SJCRH30 (cell line): ENCODE measurements around the gene BHMT.

DNA sequence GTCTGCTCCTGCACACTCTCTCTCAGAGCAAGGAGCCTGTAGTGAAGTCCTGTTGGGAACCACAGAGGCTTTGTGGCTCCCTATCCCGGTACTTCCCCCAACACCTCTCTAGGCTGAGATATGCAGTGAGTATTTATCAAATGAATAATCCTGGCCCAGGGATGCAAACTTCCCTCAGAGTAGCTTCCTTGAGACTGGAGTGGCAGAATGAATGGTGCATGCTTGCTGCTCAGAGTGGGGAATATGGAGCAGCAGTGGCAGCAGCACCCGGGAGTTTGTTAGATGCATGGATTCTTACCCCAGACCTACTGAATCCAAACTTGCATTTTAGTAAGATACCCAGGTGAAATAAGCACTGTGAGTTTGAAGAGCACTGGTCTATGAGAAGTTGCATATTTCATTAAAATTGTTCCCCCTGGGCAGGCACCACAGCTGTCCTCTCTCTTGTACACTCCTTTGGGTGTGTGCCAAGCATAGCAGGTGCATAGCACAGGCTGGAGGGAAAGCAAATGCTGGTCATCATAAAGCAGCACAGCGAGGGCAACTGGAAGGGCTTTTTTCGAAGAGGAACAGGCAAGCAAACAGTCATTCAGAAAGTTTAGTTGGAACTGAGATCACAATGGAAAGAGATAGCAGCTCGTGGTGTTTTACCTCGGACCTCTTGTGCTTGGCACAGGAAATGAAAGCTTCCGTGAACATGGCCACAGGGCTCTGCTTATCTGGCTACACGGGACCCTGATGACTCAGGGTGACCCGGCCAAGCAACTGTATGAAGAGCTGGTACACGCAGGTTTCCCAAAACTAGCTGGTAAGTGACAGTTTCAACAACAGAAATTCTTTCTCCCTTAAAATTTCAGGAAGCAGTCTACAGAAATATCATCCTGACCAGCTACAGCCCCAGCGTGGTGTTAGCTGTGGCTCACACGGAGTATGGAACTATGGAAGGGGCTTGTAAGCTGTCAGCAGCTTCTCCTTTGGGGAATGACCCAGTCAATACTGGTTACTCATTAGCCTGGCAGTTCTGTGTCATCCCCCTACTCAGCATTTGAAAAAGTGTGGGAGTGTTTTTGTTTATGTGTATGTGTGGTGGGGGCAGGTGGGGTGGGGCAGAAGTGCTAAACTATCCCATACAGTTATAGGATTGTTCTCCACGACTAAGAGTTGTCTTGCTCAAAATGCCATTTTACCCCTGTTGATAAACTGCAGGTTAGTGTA lies 48.3 kb downstream of the POC5 start:
- RAMPAGE, long total RNA: no peak

GRCh38 chr5:76403736-76404820 lies 993 bp downstream of the IQGAP2 start:
- RAMPAGE, long total RNA: no peak

DNA sequence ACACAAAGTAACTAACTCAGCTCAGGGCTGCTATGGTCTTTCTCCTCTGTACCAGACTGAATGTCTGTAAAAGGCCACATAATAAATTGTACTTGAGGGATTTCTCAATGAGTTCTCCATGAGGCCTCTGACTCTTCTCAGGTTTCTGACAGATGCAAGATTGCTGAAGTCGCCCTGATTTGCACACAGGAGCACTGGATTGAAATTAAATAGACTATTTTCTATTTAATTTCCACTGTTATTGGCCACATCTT lies 2.9 kb downstream of the IQGAP2 start:
- RAMPAGE, long total RNA: no peak

- RAMPAGE, long total RNA: no peak
Measured at GRCh38 chr5:76691001-76691402, 24.9 kb upstream of the F2R start.

DNA sequence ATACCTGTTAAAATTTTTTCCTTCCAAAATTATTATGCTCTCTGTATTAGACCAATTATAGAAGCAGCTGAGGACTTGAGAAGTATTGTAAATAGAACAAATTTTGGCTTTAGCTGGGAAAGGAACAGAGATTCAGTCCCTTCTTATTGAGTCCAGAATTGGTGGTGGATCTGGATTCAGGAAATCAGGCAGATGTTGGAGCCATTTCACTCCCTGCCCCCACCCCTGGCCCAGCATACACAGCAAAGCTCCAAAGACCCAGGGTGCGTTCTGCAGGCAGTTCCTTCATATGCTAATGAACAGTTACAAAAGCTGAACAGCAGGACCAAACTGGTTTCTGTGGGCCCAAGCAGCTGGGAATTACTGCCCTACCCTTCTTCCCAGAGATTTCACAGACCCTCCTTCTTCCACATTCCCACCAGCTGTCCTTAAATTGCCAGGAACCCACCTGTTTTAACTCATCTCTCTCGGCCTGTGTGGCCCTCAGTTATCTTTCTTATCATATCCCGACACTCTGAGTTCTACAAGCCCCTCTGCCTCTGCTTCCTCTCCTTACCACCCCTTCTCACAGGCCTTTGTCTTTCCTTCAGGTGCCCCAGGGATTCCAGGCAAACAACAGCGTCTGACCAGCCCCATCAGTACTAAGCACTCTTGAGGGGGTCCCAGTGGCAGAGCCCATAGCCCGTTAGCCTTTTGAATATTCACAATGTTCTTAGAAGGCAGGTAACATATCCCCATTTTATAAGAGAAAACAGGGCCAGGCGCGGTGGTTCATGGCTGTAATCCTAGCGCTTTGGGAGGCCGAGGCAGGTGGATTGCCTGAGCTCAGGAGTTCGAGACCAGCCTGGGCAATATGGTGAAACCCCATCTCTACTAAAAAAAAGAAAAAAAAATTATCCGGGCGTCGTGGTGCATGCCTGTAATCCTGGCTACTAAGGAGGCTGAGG lies 10.6 kb upstream of the F2RL1 start:
- RAMPAGE, long total RNA: no peak

- RAMPAGE, long total RNA: no peak
Measured at GRCh38 chr5:76819486-76820407, 917 bp downstream of the F2RL1 start.

GRCh38 chr5:76953193-76954374 lies 739 bp downstream of the CRHBP start:
- RAMPAGE, long total RNA: no peak

DNA sequence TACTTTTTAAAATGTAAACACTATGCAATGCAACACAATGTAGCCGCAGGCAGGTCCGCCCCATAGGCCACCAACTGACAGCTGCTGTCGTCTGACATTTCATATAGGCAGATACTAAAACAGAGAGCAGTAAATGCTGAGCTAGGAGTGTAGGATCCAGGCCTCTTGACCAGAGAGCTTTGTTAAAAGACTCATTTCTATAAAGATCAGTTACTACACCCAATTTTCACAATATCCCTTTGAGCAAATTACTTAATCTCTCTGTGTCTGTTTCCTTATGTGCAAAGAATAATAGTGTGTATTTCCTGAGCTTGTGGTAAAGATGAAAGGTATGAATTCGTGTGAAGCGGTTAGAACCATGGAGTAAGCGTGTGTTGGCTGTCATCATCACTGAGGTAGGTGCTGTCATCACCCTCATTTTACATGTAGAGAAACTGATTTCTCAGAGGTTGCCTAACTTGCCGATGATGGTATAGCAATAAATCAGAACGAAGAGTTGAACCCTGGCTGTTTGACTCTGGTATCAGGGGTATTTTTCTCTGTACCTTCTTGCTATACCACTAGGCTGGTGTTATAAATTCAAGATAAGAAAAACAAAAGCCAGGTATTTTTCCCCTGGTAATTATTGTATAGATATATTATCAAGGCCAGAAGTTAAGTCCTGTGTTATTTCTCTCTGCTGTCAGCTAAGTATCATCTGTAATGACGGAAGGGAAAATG lies 55.1 kb upstream of the PDE8B start:
- RAMPAGE, long total RNA: no peak

GRCh38 chr5:77180522-77181157 lies 29.8 kb upstream of the PDE8B start:
- RAMPAGE, long total RNA: no peak

- RAMPAGE, long total RNA: no peak
Measured at GRCh38 chr5:77980692-77980966, 204.5 kb upstream of the TBCA start.

DNA sequence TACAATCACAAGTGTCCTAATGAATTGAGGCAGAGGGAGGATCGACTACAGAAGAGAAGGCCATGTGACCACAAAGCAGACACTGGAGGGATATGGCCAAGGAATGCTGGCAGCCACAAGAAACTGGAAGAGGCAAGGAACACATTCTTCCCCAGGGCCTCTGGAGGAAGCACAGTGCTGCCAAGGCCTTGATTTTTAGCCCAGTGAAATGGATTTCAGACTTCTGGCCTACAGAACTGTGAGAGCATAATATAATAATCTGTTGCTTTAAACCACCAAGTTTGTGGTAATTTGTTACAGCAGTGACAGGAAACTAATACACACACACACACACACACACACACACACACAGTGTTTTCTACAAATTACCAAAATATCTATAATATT lies 49.9 kb upstream of the LHFPL2 start:
- RAMPAGE, long total RNA: no peak

GRCh38 chr5:78983625-78984415 lies 1.3 kb downstream of the ARSB start:
- RAMPAGE, long total RNA: no peak

GRCh38 chr5:79030868-79031586 lies 38.4 kb downstream of the DMGDH start:
- RAMPAGE, long total RNA: no peak

DNA sequence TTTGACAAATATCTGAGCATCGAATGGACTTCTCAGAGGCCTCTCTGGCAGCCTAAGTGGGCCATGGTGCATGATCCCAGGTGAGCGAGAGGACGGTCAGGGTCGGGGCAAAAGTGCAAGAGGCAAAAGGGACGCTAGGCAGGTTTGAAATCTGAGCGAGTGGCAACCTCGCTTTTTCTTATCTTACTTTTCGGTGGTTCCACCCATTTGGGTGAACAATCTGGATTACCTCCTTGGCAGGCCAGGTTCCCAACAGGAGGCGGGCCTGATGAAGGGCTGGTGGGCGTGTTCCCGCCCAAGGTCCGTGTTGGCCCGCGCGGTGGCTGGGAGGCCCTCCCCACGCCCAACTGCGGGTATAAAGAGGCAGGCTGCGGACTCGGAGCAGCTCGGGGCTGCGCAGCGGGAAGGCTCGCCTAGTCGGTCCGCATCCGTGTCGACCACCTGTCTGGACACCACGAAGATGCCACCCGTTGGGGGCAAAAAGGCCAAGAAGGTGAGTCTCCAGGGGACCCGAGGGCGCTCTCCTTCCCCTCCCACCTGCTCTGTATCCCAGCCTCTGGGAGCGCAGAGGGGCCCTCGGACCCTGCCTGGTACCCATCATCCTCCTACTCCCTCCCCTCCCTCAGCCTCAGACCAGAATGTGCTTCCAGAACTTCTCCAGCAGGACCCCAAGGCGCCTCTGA lies at the start of gene BHMT:
BHMT (plus strand) TSS at position 384 of the 683 bp plus-strand sequence.
- RAMPAGE, long total RNA: no peak

GRCh38 chr5:79279348-79279882 lies 43.5 kb downstream of the JMY start:
- RAMPAGE, long total RNA: no peak

DNA sequence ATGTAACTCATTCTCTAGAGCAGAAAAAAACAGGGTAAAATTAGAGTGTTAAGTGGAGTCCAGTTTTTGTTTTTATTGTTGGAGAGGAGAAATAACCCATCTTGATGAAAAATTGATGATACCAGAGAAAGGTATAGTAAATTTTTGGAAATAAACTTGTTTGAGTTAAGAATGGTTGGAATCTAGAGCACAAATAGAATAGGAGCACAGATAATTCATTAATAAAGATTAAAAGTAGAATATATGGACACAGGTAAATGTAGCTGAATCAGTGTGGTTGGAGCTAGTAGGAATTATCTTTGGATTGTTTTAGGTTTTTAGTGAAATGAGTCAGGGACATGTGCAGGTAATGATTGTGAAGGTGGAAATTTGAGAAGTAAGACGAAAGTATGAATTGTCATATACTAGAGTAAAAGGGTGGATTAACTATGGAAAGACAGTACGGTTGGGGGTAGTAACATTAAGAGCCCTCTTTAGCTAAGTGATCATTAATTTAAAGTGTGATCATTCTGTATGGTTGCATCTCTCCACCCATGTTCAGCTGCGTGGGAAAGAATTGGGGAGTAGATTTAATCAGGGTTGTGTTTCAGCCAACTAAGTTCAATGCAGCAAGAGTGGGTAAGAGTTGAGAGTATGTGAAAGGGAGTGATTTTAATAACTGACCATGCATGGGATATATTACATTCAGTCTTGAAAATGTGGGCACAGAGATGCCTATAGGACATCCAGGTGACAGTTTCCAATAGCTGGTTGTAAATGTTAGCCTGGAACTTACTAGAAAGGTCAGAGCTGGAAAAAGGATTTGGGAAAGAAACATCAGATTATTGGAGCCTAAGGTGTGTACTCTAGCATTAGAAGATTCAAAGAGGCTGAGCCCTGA lies 14.3 kb upstream of the CMYA5 start:
- RAMPAGE, long total RNA: no peak

DNA sequence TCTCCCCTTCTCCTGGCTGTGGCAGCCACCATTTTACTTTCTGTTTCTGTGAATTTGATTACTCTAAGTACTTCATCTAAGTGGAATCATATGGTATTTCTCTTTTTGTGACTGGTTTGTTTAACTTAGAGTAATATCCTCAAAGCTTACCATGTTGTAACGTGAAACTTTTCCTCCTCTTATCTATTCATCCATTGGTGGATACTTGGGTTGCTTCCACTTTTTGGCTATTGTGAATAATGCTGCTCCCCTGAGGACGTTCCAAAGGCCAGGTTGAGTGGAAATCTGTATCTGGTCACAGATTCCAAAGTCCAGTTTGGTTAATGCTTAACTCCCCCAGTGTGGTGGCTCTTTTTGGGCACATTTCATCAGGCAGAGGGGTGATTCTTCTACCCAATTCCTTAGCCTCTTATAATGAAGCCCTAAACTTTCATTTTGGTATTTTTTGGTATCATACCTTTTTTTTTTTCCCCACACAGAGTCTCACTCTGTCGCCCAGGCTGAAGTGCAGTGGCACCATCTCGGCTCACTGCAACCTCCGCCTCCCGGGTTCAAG lies 65.3 kb downstream of the CMYA5 start:
- RAMPAGE, long total RNA: no peak

DNA sequence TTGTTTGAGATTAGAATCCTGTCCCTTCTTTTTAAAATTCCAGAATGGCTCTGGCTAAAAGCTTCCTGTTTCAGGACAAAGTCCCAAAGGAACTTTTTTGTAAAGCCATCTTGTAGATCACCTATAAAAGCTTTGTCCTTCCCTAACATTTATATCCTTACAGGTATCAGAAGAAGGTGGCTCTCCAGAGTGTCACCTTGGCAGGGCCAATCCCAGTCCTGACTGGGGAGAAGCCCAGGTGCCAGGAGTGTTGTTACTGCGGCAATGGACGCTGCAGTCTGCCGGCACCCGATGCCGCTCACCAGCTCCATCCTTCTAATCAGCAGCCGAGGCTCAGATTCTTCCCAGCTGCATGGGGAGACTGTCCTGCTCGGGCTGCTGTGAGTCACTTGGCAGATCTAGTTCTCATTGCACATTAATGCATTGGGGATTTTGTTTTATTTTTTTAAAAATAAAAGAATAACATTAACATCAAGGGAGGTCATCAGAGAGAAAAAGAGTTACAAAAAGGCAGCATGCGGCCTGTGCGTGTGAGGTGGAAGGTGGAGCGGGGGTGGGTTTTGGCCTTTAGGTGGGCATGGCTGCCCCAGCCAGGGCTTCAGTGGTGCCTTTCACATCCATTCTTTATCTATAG lies 115.9 kb downstream of the MTX3 start:
- RAMPAGE, long total RNA: no peak

DNA sequence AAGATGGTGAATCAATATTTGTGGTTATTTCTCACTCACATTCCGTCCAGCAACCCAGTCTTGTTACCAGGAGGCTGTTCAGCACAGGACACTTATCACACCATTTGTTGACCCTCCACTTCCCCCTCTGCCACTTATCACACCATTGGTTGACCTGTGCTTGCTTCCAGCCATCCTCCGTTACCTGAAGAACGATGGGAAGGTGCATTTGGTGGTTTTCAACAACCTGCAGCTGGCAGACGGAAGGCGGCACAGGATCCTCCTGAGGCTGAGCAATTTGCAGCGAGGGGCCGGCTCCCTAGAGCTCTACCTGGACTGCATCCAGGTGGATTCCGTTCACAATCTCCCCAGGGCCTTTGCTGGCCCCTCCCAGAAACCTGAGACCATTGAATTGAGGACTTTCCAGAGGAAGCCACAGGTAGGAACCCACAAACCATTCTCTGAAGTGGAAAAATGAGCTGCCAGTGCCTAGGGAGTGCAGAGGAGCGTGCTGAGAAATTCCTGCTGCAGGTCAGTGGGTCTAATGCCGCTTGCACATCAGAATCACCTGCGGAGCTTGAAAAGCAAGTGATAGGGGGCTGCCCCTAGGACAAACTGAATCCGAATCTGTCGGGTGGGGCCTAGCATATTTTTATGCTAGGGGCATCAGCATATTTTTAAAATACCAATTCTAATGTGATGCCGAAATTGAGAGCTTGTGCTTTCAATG lies 20.6 kb downstream of the THBS4 start:
- RAMPAGE, long total RNA: no peak

- RAMPAGE, long total RNA: no peak
Measured at GRCh38 chr5:80079893-80080141, 44.7 kb downstream of the THBS4 start.